LHCN-M2 (cell line): ENCODE data around the genes XRN2, THBD and NXT1.

GRCh38 chr20:20683325-20683910 lies 29.0 kb downstream of the RALGAPA2 start:
- RAMPAGE, long total RNA, result no peak

DNA sequence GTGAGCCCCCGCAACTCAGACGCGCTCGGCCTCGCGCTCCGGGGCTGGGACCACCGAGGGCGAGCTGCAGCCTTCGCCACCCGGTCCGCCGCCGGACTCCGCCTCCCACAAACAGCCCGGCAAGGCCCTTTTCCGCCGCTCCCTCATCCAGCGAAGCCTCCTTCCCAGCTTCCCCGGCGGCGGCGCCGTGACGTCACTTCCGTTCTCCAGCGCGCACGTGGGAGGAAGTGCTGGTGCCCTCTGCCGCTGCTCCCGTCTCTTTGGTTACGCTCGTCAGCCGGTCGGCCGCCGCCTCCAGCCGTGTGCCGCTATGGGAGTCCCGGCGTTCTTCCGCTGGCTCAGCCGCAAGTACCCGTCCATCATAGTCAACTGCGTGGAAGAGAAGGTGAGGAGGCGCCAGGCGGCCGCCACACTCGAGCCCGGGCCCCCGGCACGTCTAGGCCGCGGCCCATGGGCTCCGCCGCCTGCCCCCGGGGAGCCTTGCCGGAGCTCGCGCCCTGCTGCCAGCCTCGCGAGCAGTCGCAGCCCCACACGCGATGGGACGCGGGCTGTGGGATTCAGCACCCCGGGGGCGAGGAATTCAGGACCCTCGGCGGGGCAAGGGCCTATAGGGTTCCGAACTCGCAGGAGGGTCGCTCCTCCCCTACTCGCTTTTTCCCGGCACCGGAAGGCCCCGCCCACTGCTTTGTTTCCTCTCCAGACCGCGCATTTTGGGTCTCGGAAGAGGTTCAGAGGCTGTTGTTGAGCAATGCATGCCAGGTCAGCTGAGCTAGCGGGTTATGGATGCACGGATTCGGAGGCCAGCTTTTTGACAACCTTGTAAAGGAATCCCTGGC lies at the start of gene XRN2:
XRN2 (plus strand) TSS at position 243 of the 836 bp plus-strand sequence.
- RAMPAGE, long total RNA, result no peak

GRCh38 chr20:21548049-21548862 lies 34.4 kb upstream of the NKX2-2 start:
- RAMPAGE, long total RNA, result no peak

- RAMPAGE, long total RNA, result no peak
These were observed 118.1 kb downstream of the FOXA2 start for GRCh38 chr20:22466277-22466633.

DNA sequence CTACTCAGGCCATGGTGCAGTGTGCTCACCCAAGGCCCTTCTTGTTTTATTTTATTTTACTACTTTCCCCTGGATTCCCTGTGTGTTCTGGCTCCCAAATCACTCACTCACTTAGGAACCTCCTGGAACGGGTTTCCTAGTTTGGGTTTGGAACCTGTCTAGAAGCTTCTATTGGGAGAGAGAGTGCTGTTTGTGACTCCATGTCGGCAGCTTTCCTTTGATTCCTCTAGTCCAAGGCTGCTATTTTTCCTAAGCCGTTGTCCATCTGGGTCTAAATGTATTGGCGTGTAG lies 70.8 kb downstream of the FOXA2 start:
- RAMPAGE, long total RNA, result no peak

DNA sequence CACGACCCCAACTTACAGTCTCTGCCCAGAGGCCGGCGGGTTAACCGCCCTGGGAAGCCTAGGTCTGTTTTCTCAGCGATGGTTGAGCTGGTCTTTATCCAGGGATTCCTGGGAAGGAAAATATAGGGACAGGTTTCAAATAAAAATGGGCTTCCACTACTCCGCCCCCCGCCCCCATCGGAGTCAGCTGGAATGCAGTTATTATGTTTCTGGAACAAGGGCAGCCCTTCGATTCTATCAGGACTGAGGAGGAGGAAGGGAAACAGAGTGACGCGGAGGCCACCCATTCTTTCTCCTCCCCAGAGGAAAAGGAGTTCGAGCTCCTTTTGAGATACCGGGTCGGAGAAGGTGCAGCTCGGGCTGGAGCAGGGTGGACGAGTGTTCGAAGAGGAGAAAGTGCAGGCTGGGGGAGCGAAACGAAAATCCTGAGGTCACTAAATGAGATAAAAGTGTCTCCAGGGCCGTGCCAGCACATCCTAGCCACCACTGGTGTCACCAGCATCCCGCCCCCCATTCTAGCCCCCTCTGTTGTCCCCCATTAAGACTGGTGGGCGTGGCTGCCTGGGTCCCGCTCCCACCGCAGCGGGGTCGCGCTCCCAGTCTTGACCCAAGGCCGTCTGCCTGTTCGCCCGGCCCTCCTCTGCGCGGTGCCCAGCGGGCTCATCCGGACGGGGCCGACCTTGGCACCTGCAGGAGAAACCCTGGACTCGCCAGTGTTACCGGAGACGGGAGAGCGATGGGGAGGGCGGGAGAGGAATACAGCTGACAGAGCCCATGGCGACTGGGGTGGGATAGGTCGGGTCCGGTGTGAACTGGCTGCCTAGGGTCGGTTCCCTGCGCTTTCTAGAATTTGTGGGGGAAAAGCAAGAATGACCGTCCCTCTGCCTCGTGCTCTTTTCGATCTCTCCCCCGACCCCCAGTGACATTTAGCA lies 16.3 kb downstream of the FOXA2 start:
- RAMPAGE, long total RNA, result no peak

GRCh38 chr20:22570931-22571354 lies 13.4 kb downstream of the FOXA2 start:
- RAMPAGE, long total RNA, result no peak

- RAMPAGE, long total RNA, result no peak
These were observed 2.0 kb downstream of the FOXA2 start for GRCh38 chr20:22582467-22582755.

- RAMPAGE, long total RNA, result no peak
These were observed 211.7 kb upstream of the FOXA2 start for GRCh38 chr20:22796143-22796391.

DNA sequence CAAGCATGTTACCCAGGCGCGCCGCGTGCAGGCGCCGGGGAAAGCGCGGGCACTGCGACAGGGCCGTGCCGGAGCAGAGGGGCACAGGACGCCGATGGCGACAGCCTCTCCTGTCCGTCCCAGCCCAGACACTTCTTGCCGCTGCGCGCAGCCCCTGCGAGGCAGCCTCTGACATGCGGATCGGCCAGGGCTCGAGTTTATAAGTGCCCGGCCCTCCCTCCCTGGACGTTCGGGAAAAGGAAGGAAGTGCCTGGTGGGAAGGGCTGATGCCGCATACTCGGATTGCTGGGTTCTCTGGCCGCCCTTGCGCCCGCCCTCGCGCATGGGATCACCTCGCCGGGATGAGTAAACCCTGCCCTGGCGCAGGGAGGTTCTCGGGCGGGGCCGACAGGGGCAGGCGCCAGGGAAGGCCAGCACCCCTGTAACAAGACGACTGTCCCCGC lies at the start of gene THBD:
THBD (minus strand) TSS at position 175 of the 443 bp plus-strand sequence.
- RAMPAGE, long total RNA, result no peak

- RAMPAGE, long total RNA, result no peak
These were observed 3.3 kb downstream of the CD93 start for GRCh38 chr20:23082659-23083331.

- RAMPAGE, long total RNA, result no peak
These were observed 27.9 kb upstream of the CD93 start for GRCh38 chr20:23114054-23114357.

- RAMPAGE, long total RNA, result no peak
These were observed 29.5 kb upstream of the CD93 start for GRCh38 chr20:23115582-23116111.

- RAMPAGE, long total RNA, result no peak
These were observed 35.4 kb upstream of the CD93 start for GRCh38 chr20:23121345-23122099.

DNA sequence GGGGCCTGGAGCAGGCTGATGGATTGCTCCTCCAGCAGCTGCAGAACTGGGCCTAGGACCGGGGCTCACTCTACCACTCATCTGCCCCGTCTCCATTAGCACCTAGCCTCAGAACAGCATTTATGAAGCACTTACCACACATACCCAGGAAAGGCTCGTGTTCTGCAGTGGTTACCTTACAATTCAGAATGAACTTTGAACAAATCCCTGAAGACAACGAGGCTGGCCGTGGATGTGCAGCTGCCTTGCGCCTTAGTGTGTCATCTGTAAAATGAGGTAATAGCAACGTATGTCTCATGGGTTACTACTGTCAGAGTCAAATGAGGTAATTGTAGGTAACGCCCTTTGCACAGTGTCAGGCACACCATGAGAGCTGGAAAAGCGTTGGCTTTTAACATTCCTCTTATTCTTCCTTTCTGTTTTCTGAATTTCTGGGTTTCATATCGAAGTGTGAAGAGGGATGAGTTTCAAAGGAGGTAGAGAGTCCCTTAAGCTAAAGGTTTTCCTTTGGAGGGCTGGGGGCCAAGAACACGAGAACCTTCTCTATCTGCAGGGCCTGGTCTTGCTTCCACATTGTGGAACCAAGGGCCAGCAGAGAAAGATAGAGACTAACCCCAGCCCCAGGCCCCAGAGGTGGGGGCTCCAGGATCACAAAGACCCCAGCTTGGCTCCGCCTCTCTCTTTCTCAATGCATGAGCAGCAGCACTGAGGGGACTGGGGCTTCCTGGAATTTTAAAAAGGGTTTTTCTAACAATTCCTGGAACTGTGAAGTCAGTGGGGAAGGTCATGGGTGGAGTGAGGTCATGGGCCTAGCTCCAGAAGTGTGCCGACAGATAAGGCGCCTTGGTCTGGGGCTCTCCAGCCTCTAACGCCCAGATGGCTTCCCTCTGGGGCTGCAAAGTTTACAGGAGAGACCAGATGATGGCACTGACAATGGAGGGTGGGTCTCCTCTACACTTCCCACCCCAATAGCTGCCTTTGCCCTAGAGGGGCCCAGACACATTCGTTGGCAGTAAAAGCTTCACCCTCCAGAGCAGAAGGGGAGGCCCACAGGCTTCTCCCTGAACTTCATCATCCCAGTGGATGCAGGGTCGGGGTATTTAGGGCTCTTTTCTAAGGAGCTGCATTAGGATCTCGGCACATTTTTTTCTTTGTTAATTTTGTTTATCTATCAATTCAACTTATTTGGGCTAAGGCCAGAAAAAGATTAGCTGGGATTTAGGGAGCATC lies 46.7 kb upstream of the CD93 start:
- RAMPAGE, long total RNA, result no peak

DNA sequence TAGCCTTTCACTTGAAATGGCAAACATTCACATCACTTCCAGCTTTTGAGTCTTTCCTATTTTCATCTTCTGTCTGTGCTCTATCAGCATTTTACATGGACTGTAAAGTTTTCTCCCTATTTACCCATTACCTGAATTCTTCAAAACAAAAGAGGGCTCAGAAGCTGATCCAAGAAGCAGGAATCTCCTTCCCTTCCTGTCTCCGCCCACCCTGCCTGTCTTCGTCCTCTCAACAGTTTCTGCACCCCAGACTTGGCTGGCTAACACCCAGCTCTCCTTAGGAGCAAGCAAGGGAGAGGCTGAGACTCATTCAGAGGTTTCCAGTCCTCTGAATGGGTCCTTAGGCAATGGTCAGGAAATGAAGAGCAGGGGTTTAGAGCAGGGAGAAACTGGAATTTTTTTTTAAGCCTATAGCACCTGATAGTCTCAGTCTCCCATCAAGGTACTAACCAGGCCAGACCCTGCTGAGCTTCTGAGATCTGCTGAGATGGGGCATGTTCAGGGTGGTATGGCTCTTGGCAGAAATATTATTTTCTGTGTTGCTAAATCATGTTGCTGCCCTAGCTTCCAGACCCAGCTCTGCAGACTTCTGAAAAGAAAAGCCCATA lies 74.4 kb upstream of the CD93 start:
- RAMPAGE, long total RNA, result no peak

DNA sequence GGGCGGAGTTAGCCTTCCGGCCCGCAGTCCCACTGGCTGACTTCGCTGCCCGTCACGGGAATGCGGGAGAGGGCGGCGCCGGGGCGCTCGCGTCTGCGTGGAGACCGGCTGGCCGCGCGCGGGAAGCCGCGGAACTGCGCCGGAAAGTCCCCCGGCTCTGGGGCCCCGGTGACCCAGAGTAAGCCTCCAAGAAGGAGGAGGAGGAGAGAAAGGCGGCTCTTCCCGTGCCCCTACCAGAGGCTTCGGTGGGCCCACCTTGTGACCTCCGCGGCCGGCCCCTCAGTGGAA lies at the start of gene NXT1:
NXT1 (plus strand) TSS at position 90 of the 288 bp plus-strand sequence.
- RAMPAGE, long total RNA, result start-site peak on the plus strand centred at position 109 of the sequence, 26 bp wide, 93 reads

- RAMPAGE, long total RNA, result no peak
These were observed 1.2 kb downstream of the GZF1 start for GRCh38 chr20:23363040-23363682.

DNA sequence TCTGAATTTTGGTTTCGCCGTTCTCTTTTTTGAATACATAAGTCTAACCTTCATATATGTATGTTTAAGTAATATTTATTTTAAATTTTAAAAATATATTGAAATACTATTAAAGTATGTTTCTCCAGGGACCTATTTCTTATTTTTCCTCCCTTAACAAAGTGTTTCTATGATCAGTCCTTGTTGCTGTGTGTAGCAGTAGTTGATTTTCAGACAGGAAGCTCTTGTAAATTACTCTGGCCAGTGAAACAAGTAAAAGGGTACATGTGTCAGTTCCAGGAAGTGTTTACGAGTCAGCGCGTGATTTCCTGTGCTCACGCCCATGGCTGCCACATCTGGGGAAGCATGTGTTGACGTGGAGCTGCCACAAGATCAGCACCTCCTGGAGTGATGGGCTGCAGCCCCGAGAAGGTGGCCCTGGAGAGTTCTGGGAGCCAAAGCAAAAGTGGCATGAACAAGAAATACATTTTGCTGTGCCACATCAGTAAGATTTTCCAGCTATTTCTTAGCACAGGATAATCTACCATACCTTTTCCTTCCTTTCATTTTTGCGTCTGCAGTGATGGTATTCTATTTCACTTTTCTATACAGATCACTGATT lies 38.7 kb upstream of the GGTLC1 start:
- RAMPAGE, long total RNA, result no peak

DNA sequence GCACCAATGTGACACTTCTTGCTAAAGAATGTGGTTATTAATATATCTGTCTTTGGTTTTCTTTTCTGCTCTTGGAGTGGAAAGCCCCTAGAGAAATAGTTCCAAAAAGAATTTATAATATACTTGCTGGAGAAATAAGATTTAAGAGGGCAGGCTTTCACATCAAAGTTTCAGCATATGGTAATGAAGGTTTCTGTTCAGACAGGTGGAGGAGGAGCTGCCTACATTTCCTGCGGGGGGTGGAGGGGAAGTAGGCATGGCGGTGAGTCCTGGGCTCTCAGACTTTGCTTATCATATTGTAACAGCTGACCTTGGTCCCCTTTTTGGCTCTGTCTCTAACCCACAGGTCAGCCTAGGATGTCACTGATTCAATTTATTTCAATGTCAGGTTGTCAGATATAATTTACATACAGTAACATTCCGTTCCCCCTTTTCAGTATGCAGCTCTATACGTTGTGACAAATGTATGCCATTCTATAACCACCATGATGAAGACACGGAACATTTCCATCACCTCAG lies 77.5 kb upstream of the GGTLC1 start:
- RAMPAGE, long total RNA, result no peak